H1 (cell line): ENCODE data around the gene SPRED2.

DNA sequence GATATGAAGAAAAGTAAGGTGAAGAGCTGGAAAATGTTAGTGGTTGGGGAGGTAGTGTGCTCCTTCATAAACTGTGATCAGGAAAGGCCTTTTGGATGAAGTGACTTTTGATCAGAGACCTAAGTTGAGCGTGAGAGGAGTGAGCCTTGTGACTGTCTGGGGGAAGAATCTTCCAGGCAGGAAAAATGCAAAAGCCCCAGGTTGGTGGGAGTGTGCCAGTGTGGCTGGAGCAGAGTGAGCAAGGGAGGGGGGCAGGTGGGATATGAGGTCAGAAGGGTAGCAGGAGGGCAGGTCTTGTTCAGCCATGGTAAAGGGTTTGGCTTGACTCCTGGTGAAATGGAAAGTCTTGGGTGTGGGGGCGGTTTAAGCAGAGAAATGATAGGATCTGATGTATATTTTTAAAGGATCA is 38.6 kb downstream of the ACTR2 start:
- RRBS = no CpG with 5 or more reads among the region's 2 CpGs
CAGE:
- cytosol, long polyA plus RNA = no peak
- long polyA plus RNA = no peak
- nucleus, long polyA plus RNA = no peak

DNA sequence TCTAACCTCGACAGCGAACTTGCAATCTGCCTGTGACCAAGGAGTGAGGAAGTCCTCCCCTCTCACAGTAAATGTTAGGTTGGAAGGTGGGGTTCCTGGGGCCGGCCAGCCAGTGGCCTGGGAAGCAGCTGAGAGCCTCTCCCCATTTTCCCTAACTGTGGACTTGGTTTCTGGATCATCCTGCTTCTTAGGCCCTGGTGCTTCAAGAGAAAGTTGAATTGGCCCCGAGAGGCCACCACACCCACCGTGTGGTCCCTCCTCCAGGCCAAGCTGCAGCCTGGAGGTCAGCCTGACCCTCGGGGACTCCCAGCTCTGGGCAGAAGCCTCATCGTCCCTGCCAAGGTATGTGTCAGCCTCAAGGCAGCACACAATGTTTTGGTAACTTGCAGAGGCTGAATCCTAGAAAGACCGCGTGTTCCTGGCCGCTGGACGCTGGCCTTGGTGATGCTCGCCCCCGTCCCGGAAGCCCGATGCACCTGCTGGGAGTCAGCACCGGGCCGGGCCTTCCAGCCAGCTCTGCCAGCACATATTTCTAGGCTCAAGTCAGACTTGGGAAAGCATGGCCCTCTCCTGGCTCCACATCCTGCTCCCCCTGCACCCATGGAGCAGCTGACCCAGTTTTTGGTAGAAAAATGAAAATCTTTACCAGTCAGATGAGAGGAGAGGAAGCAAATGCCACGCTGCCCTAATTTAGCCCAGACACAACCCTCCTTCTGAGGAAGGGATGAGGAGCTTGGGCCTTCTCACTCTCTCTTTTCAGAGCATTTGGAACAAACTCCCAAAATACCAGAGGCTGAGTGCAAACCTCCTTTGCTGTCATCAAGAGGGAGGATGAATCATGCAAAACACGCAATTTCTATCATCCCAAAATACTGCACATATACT is 72.7 kb downstream of the ACTR2 start:
- RRBS = no CpG with 5 or more reads among the region's 19 CpGs
CAGE:
- cytosol, long polyA plus RNA = no peak
- long polyA plus RNA = no peak
- nucleus, long polyA plus RNA = no peak

DNA sequence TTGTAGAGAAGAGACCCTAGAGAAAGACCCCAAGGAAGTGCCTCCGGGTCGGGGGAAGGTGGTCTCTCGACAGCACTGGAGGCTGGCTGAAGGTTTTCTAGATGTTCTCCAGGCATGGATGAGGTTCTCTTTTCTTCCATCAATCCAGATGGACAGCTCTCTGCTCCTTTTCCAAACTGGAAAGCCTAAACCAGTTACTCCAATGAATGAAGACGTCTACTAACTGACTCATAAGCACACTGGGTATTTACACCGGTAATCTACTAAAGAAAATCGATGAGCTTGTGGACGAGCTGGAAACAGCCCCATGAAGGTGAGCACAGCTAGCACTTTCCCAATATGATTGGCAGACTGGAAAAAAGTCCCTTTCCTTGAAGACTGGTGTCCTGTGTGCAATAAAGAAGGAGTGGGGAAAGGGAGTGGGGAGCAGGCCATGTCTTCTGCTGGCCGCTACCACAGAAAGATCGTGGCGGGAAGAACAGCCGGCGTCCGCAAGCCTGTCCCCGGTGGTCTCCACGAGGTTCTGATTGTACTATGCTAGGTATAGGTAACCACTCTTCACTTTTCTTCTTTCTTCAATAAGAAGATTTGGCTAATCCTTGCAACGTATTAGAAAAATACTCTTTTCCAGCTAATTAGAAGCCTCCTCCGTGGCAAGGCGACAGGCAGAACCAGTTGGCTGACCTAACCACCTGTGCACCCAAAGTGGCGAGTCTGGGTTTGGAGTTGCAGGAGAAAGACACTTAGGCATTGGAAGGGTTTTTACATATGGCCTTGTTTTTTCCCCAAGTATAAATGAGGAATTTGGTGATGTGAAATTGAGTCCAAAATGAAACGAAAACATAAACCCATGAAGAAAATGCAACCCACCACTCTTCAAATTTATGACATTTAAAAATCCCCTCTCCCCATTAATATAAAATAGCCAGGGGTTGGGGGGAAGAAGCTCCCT is 84.2 kb downstream of the ACTR2 start:
- RRBS = no CpG with 5 or more reads among the region's 20 CpGs
CAGE:
- cytosol, long polyA plus RNA = no peak
- long polyA plus RNA = no peak
- nucleus, long polyA plus RNA = no peak

- RRBS = no CpG with 5 or more reads among the region's 8 CpGs
CAGE:
- cytosol, long polyA plus RNA = no peak
- long polyA plus RNA = no peak
- nucleus, long polyA plus RNA = no peak
Observed at GRCh38 chr2:65316037-65316777, 88.6 kb downstream of the ACTR2 start.

DNA sequence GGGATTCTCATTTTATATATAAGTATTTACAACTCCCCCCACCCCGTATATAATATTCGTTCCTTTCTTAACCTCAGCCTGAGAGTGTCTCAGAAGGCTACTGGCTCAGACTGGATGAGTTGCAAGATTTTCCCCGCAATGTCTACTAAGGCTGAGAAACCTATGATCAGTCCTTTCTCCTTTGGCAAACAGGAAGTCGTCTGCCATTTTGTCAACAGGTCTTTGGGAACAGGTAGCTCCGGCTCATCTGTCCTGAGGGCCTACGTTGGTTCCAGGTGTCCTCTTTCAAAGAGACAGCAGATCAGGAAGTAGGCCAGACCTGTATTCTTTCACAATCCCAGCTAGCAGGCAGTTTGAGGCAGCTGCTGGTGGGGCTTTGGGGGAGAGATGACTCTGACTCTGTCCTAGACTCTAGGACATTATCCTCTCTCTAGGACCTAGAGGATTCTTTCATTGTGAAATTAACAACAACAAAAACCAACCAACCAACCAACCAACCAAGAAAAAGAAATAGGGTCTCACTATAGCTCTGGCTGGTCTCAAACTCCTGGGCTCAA is 98.6 kb downstream of the ACTR2 start:
- RRBS = no CpG with 5 or more reads among the region's 6 CpGs
CAGE:
- cytosol, long polyA plus RNA = no peak
- long polyA plus RNA = no peak
- nucleus, long polyA plus RNA = no peak

GRCh38 chr2:65351214-65351947 is 81.0 kb downstream of the SPRED2 start:
- RRBS = no CpG with 5 or more reads among the region's 10 CpGs
CAGE:
- cytosol, long polyA plus RNA = no peak
- long polyA plus RNA = no peak
- nucleus, long polyA plus RNA = no peak

GRCh38 chr2:65370565-65371267 is 61.7 kb downstream of the SPRED2 start:
- RRBS = no CpG with 5 or more reads among the region's 6 CpGs
CAGE:
- cytosol, long polyA plus RNA = no peak
- long polyA plus RNA = no peak
- nucleus, long polyA plus RNA = no peak

DNA sequence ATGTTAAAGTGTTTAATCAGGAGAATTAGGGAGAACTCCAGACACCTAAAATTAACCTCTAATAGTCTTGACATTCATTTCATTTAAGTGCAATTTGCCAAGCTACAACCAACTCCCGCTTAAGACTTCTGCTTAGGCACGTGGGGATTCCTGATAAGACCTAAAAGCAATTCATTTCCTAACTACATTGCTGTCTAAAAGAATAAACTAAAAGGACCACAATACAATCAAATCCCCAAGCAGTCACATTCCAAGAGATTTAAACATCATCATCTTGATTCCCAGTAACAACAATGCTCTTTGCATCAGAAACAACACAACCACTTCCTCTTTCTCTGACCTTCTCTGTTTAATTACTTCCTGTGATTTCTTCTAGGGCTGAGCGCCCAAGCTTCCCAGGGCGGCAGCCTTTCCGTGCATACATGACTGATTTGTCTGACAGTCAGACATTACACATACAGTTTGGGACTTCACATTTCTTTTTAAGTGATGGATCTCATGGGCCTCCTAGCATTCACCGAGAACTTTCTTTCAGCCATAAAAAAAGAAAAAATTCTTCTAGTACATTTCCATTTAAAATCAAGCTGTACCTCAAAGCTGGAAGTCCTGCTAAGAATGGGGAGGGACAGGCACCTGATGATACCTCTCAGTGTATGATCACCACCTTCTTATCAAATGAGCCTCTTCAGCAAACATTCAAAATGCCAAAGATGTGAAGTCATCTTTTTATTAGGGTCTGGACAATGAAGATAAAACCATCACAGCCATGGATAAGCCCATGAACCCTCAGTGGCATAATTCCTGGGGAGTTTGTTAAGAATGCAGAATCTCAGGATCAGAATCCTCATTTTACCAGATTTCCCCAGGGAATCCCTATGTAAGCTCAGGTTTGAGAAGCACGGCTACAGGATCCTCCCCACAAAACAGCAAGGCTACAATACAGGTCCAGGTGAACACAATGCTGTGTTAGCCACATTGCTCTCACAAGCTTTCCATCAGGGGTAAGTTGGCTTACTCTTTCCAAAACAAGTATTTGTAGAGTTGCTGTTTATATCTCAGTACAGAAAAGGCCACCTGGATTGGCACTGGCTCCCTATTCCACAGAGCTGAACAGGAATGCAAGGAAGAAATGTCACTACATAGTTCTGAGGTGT is 11.4 kb downstream of the SPRED2 start:
- RRBS = no CpG with 5 or more reads among the region's 7 CpGs
CAGE:
- cytosol, long polyA plus RNA = no peak
- long polyA plus RNA = no peak
- nucleus, long polyA plus RNA = no peak

- RRBS = no CpG with 5 or more reads among the region's 6 CpGs
CAGE:
- cytosol, long polyA plus RNA = no peak
- long polyA plus RNA = no peak
- nucleus, long polyA plus RNA = no peak
Observed at GRCh38 chr2:65430393-65430640, 2.1 kb downstream of the SPRED2 start.

DNA sequence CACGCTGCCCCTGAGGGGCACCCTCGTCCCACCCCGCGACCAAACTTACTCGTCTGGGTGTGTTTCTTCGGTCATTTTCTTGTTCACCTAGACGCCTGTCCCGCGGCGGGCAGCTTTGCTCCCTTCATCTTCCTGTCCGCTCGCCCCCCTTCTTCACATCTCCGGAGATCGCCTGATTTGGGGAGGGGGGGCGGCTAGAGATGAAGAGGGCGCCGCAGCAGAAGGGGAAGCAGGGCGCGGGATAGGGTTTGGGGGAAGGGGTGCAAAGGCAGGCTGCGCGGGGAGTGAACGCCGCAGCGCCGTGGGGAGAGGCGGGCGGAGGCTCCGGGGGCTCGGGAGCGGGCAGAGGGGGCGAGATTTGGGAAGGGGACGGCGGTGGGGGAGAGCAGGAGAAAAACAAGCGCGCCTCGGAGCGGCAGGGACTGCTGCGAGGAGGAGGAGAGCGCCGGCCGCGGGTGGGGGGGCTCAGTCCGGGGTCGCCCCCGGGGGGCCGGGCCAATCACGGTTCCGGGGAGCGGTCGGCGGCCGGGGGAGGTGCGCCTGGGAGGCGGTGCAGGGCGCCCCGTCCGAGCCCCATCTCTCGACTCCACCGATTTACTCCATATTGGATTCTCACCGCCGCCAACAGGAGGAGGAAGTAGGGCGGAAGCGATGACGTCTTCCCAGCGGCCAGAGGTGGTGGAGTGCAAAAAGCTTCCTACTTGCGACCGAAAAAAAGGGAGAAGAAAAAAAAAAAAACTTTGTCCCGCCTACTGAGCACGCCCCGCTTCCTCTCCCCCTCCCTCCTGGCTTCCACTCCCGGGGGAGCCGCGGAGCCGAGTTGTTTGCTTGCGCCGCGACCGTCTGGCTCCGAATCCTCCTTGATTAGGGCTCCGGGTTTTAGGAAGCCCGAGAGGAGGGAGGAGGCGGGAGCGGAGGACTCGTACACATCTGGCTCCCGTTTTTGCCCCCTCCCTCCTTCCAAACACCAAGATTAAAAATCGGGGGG is at the start of gene SPRED2:
Gene SPRED2 (minus strand): TSS at position 687 of the 988 bp plus-strand sequence.
- RRBS = under 1% methylated on average over 8 of the region's 86 CpGs
CAGE:
- cytosol, long polyA plus RNA = start-site peak on the minus strand centred at position 738 of the sequence, 252 bp wide, 227 reads
- long polyA plus RNA = start-site peak on the minus strand centred at position 459 of the sequence, 323 bp wide, 149 and 136 reads in 2 replicates
- nucleus, long polyA plus RNA = no peak

- RRBS = no CpG with 5 or more reads among the region's 1 CpG
CAGE:
- cytosol, long polyA plus RNA = no peak
- long polyA plus RNA = no peak
- nucleus, long polyA plus RNA = no peak
Observed at GRCh38 chr2:65438420-65438947, 6.1 kb upstream of the SPRED2 start.

- RRBS = no CpG with 5 or more reads among the region's 14 CpGs
CAGE:
- cytosol, long polyA plus RNA = no peak
- long polyA plus RNA = no peak
- nucleus, long polyA plus RNA = no peak
Observed at GRCh38 chr2:65789947-65790373, 357.6 kb upstream of the SPRED2 start.

GRCh38 chr2:66437068-66438120 is 2.5 kb downstream of the MEIS1 start:
- RRBS = no CpG with 5 or more reads among the region's 27 CpGs
CAGE:
- cytosol, long polyA plus RNA = no peak
- long polyA plus RNA = no peak
- nucleus, long polyA plus RNA = no peak

DNA sequence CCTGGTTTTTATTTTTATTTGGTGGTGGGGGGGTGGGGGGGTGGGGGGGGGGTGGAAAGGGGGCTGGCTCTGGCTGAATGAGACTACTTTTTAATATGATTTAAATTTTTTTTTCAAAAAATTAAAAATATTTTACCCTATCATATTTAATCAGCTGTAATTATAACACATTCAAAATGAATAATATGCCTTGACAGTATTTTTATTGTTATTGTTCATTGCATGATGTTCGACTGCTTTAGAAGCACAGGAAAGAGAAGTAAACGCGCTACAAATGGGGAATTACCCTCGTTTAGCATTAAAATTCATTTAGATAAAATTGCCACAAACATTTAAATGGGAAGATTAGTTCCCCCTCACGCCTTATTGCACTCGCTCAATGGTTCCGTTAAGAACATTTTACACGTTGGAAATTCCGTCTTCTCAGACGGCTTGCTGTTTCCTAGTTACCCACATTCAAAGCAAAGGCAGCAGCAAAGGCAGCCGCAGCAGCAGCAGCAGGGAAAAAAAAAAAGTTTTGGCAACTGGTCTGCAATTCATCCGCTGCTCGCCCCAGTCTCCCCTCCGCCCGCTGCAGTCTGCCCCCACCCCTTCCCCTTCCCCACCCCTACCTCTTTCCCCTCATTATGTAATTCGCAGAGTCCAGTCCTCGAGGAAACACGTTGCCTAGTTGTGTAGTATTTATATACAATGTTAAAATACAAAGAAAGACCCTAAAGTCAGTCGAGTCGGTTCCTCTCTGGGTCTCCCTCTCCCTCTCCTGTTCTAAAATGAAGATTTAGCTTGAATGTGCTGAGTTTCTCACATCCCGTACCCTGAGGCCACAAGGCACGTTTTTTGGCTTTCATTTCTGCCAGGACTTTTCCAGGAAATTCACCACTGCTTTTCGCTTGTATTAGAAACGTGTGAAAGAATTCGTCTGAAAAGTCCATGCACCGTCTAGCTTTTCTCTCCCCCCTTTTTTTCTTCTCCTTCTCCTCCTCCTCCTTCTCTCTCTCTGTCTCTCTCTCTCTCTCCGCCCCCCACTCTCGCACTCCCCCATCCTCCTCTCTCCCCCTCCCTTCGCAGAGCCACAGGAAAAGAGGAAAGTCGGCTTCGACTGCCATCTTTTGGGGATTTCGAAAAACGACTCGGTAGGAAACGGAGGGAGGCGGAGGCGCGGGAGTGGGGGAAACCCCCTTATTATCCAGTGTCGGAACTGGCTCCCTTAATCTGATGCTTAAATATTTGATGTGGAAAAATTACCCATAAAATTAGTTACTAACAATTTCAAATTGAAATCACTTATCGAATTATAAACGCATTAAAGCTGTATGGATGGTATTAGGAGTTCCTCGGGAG is 139.9 kb downstream of the MEIS1 start:
- RRBS = no CpG with 5 or more reads among the region's 42 CpGs
CAGE:
- cytosol, long polyA plus RNA = no peak
- long polyA plus RNA = no peak
- nucleus, long polyA plus RNA = no peak

DNA sequence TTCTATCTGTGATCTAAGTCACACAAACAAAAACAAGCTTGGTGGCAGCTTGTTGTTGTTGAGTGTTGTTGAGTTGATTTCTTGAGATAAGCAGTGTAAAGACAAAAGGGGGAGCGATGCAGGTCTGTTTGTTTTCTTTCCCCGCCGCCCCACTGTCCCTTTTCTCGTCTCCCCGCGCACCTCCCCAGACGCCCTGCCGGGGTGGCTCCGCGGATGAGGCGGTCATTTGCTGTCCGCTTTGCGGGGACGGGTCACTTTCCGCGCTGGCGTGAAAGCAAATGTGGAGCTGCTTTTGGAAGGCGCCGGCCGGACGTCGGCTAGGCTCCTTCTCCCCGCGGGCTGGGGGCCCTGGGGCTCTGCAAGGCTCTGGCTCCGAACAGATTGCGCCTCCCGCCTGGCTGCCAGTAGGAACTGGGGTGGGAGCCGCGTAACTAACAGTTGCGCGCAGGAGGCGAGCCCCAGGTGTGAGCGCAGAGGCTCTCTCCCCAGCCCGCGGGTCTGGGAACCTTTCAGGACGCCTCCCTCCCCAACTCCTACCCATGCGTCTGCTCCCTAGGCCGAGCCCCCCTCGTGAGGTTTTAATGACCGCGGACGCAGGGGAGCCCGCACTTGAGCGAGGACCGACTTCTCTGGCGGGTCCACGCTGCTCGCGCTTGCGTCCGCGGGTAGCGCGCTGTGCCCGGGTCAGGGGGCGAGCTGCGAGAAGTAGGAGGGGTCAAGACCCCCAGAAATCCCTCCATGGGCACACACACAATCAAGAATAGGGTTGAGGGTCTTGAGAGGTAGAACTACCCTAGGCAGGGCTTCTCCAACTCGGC is 146.6 kb downstream of the MEIS1 start:
- RRBS = 6% methylated on average over 6 of the region's 58 CpGs
CAGE:
- cytosol, long polyA plus RNA = no peak
- long polyA plus RNA = no peak
- nucleus, long polyA plus RNA = no peak

DNA sequence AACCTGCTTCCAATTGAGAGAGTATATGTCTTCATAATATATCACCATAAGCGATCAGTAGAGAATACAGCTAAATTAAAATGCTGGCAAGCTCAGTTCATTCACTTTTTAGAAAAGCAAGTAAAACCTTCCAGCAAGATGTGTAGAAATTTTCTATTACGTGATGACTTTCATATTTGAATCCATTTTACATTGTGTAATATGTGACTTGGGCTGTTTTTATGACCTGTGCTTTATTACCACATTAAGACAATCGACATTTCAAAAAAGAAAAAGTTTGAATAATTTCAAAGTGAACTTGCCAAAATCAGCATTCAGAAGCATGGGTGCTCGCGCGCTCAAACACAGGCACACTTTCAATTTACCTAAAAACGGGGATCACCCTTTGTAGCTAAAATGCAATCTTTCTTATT is 253.1 kb downstream of the MEIS1 start:
- RRBS = no CpG with 5 or more reads among the region's 7 CpGs
CAGE:
- cytosol, long polyA plus RNA = no peak
- long polyA plus RNA = no peak
- nucleus, long polyA plus RNA = no peak

- RRBS = no CpG with 5 or more reads among the region's 4 CpGs
CAGE:
- cytosol, long polyA plus RNA = no peak
- long polyA plus RNA = no peak
- nucleus, long polyA plus RNA = no peak
Observed at GRCh38 chr2:66693058-66693654, 258.2 kb downstream of the MEIS1 start.

DNA sequence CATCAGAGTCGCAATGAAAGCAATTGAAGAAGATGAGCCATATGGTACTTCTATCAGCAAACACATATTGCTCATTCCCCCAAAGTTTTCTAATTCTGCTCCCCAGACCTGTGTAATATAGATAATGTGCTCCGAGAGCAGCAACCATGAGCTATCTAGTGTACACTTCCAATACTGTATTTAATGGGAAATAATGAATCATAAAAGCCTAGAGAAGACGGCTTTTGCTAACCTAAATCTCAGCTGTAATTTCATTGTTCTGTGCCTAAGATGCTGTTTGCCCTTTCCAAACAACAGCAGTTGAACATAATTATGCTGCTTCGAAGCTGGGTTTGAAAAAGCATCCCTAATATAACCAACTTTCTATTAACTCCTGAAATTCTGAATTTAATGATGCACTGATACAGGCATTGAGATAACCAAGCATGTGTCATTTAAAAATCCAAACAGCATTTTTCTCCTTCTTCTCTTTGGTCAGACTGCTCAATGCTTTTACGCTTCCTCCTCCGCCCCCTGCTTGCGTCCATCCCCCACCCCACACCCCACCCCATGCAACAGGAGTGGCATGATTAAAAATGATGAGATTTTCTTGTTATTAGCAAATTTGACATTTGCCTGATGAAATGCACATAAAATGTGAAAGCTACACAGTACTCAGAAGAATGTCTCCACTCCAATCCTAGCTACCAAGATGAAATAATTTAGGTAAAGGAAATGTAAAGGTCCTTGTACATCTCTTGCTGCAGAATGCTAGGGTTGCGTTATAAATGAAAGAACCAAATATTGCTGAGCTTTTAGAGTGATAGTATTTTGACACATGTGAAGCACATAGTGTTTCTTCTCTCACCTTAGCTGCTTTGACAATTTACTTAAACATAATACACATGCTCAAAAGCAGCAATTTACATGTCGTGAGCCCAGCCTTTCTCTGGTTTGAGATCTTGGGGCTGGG is 263.6 kb downstream of the MEIS1 start:
- RRBS = no CpG with 5 or more reads among the region's 9 CpGs
CAGE:
- cytosol, long polyA plus RNA = no peak
- long polyA plus RNA = no peak
- nucleus, long polyA plus RNA = no peak

DNA sequence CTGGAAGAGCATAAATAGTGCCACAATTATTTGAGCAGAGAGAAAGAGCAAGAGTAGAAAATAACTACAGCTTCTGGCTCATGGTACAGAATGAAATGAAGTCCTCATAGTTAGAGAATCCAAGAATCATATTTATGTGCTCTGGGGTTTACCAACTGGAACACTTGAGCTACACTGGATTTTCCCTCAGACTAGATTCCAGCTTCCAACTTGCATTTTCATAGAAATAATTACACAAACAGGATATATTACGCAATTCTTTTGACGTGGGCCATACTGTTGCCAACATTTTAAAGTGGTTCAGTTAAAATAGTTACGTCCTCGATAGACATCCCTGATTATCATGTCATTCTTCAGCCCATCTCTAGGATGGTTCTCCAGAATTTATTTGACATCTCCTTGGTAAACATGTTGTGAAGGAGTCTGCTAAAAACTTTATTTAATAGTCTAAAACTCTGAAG is 129.2 kb downstream of the ETAA1 start:
- RRBS = no CpG with 5 or more reads among the region's 4 CpGs
CAGE:
- cytosol, long polyA plus RNA = no peak
- long polyA plus RNA = no peak
- nucleus, long polyA plus RNA = no peak

GRCh38 chr2:67825207-67825820 is 237.5 kb downstream of the C1D start:
- RRBS = no CpG with 5 or more reads among the region's 2 CpGs
CAGE:
- cytosol, long polyA plus RNA = no peak
- long polyA plus RNA = no peak
- nucleus, long polyA plus RNA = no peak